Mesenchymal stem cell of the bone marrow (primary cell): ENCODE measurements around the genes SMIM26 and XRN2.

GRCh38 chr20:18267626-18268203, 20.6 kb upstream of the ZNF133 start:
- CAGE, long polyA plus RNA, result no peak

GRCh38 chr20:18566798-18567865, at the start of gene SMIM26:
Gene SMIM26, plus strand, starts transcription at chr20:18567432.
- CAGE, long polyA plus RNA, result no peak

- CAGE, long polyA plus RNA, result no peak
These were observed 186.2 kb upstream of the SLC24A3 start for GRCh38 chr20:19026148-19026635.

- CAGE, long polyA plus RNA, result no peak
These were observed 113.6 kb upstream of the SLC24A3 start for GRCh38 chr20:19098838-19099205.

DNA sequence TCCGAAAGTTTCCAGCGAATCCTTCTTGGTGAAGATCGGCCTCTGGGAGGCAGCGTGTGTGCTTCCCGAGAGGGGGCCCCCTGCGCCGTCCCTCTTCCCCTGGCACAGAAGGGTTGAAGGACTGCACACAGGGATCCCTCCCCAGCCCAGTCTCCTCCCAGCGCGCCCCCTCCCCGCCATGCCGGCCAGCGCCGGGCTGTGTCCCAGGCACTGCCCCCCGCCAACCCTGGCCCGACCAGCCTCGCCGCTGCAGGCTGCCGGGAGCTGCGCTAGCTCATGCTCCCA, 522 bp upstream of the SLC24A3 start:
- CAGE, long polyA plus RNA, result no peak

DNA sequence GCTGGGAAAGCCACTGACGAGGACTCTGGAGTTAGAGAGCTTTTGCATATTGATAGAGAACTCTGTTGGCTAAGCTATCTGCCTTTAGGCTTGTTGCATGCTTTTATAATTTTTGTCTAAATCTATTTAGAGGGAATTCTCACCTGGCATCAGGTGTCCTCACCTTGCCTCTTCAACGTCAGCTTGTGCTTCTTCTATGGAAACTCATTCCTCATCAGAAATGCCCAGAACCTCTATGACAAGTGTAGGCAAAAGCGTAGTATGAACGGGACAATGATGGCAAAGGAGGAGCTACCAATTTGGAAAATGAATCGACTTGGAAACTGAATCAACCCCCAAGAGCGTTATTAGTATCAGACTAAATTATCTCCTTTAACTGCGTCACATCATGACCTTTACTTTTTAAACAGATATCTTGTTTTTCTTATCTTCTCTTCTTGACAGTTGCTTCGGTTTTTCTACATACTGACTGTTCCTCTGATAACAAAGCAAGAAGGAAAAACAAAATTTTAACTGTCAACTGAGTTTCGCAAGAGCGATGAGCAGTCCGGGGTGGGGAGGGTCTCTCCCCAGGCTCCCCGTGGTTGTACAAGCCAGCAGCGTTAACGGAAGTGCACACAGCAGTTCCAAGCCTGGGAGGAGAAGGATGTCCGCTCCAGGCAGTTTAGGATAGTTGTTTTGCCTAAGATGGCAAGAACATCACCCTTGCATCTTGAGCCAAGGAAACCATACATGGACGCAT, 20.4 kb downstream of the SLC24A3 start:
- CAGE, long polyA plus RNA, result no peak

- CAGE, long polyA plus RNA, result no peak
These were observed 194.2 kb downstream of the SLC24A3 start for GRCh38 chr20:19406522-19407112.

- CAGE, long polyA plus RNA, result no peak
These were observed 205.9 kb upstream of the RIN2 start for GRCh38 chr20:19552197-19552466.

- CAGE, long polyA plus RNA, result no peak
These were observed 26.6 kb downstream of the RIN2 start for GRCh38 chr20:19784355-19785316.

DNA sequence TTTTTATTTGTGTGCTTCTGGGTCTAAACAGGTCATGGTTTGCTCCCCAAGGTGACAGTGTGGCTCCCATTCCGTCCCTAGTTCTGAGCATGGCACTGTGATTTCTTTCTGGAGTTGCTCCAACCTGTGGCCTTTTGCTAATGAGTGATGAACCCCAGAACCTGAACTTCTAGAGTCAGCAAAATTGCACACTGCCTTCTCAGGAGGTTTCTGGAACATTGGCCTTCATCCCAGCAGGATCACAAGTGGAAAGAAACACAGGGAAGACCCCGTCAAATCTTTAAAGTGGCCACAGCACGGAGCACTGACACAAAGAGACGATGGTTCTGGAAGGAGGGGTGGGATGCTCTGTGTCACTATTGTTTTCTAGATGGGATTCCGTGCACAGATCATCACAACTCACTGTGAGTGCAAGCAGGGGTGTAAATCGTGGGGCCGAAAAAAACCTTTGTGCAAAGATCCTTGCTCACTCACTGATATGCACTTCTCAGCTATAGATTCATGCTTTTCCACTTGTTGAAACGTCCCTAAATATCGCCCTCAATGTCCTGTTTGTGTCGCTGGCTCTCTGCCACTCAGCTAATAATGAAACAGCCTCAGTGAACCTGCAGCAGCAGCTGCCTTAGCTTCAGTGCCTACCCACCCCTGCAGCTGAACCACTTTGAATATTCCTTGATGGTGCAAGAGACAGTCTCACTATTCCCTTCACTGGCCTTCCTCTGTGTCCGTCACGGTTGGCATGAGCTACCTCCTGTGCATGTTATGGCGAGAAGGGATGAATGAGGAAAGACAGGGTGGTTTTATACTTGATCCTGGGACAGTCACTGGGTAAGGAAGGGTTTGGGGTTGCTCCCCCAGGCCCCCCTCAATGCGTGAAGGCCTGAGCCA, 129.0 kb upstream of the NAA20 start:
- CAGE, long polyA plus RNA, result no peak

DNA sequence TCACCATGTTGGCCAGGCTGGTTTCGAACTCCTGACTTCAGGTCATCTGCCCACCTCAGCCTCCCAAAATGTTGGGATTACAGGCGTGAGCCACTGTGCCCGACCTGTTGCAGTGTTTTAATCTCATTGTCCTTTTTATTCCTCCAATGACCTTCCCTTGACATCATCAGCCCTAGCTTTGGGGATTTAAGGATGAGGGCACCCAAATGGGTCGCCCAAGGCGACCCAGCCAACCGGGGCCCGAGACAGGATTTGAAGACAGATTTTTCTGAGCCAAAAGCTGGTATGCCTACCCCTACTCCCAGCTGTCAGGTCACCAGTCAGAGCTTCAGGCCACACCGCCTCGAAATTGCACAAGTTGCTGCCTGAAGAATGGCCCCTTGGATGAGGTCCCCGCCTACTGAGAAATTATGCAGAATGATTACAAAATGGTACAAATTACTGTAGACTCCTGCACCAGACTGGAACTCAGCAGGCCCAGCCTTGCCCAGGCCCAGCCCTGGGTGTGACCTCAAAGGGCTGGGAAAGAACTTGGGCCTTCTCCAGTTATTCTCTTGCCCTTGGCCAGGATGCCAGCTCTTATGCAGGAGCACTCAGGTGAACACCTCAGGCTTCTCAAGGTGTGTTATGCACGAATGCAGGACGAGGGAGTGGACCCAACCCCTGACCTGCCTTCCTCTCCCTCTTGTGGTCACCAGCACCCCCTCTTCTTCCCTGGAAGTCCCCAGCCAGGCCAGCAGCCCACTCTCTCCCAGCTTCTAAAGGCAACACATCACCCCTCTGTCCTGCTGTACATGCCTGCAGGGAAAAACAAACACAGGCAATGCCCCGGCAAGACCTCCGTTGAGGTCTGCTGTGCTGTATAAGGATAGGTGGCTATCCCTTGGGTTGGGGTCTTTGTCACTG, 88.8 kb upstream of the NAA20 start:
- CAGE, long polyA plus RNA, result no peak

DNA sequence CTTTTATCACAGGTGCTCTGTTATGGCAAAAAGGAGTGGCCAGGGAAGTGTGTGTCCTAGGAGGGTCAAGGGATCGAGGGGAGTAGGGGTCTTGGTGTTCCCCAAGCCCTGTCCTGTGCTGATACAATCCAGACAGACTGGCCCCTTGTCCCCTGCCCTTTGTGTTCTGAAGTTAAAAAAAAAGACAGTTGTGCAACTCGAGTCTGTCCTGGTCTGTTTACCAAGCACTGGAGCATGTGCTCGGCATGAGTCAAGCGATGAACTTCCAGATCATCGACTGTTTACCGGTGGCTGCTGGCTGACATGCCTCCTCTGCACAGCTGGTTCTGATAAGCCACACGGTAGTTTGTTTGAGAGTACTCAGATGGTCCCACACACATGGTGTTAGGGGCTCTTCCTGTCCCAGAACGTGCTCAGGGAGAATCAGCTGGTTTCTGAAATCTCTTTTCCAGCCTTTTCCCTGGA, 52.6 kb upstream of the NAA20 start:
- CAGE, long polyA plus RNA, result no peak

- CAGE, long polyA plus RNA, result no peak
These were observed 50.3 kb upstream of the NAA20 start for GRCh38 chr20:19966902-19967198.

GRCh38 chr20:20214674-20215422, 153.1 kb upstream of the INSM1 start:
- CAGE, long polyA plus RNA, result no peak

DNA sequence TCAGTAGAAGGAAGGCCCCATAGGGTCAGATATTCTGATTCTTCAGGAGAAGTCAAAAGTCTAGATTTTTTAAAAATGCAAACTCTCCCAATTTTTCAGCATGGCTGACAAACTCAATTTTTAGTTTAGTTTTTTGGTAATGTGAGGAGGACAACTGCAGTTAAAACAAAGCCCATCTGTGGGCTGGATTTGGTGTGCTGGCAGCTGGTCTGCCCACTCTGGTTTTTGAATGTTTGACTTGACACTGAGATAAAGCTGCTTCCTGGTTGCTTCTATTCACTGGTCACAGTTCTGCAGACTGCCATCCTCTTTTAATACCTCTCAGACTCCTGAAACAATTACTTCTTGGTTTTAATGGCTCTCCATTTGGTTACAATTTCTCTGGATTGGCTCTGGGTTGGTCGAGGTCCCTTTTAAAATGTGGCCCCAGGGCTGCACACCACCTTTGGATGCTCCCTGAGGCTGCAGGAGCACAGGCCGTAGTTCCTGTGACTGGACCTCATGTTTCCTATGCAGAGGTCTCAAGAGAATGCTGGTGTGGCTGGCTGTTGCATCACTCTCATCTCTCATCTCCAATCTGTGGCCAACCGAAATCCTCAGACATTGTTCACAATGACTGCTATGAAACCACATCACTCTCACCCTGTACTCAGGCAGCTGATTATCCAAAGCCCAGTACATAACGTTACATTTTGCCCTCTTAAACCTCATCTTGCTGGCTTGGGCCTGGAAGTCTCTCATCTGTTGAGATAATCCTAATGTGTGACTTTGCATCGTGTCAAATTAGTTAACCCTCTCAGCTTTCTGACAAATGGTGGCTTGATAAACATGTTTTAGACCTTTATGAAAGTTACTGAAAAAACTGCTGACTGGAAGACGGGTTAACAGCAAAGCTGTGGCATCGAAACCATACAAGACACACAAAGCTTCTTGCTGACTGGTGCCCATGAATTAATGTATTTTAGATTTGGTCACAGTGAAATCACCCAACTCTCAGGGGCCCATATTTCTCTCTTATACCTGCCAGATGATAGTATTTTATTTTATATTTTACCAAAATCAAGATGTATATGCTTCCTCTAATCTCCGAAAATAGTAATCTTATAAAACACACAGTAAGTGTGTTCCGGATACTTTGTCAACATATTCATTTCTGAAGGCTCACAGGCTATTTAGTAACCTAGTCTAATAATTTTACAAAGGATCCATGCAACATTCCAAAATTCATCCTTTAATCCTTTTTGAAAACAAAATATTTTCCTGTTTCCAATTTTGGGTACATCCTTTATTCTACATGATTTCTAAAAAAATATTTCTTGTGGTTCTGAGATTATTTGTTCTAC, 98.7 kb downstream of the INSM1 start:
- CAGE, long polyA plus RNA, result no peak

- CAGE, long polyA plus RNA, result no peak
These were observed 148.8 kb downstream of the RALGAPA2 start for GRCh38 chr20:20563533-20564169.

GRCh38 chr20:21122588-21122944, 3.3 kb upstream of the KIZ start:
- CAGE, long polyA plus RNA, result no peak

GRCh38 chr20:21162591-21163338, 36.9 kb downstream of the KIZ start:
- CAGE, long polyA plus RNA, result no peak

- CAGE, long polyA plus RNA, result no peak
These were observed 486 bp upstream of the XRN2 start for GRCh38 chr20:21302602-21303088.

DNA sequence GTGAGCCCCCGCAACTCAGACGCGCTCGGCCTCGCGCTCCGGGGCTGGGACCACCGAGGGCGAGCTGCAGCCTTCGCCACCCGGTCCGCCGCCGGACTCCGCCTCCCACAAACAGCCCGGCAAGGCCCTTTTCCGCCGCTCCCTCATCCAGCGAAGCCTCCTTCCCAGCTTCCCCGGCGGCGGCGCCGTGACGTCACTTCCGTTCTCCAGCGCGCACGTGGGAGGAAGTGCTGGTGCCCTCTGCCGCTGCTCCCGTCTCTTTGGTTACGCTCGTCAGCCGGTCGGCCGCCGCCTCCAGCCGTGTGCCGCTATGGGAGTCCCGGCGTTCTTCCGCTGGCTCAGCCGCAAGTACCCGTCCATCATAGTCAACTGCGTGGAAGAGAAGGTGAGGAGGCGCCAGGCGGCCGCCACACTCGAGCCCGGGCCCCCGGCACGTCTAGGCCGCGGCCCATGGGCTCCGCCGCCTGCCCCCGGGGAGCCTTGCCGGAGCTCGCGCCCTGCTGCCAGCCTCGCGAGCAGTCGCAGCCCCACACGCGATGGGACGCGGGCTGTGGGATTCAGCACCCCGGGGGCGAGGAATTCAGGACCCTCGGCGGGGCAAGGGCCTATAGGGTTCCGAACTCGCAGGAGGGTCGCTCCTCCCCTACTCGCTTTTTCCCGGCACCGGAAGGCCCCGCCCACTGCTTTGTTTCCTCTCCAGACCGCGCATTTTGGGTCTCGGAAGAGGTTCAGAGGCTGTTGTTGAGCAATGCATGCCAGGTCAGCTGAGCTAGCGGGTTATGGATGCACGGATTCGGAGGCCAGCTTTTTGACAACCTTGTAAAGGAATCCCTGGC, at the start of gene XRN2:
Gene XRN2 (plus strand): TSS at position 243 of the 836 bp plus-strand sequence.
- CAGE, long polyA plus RNA, result no peak